ENCODE measurements around a stretch of chr2.

- PRO-cap, 10 experiments, result no peak in any of the 10 experiments
Measured at GRCh38 chr2:105893312-105893817, 148.7 kb downstream of the NCK2 start.

DNA sequence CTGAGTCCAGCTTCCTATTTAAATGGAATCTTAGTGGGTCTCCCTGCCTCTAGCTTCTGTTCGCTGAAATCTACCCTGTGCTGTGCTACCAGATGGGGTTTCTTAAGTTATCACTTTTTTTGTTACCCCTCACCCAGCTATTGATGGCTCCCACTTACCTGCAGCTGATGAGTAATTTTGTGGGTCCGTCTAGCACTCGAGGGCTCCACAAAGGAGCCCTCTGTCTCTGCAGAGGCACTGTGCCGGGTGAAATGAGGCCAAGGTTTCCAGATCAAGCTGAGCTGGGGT, 128.1 kb upstream of the ECRG4 start:
- PRO-cap, 10 experiments, result no peak in any of the 10 experiments

GRCh38 chr2:106066149-106066393, 583 bp downstream of the ECRG4 start:
- PRO-cap, 10 experiments, result no peak in any of the 10 experiments

DNA sequence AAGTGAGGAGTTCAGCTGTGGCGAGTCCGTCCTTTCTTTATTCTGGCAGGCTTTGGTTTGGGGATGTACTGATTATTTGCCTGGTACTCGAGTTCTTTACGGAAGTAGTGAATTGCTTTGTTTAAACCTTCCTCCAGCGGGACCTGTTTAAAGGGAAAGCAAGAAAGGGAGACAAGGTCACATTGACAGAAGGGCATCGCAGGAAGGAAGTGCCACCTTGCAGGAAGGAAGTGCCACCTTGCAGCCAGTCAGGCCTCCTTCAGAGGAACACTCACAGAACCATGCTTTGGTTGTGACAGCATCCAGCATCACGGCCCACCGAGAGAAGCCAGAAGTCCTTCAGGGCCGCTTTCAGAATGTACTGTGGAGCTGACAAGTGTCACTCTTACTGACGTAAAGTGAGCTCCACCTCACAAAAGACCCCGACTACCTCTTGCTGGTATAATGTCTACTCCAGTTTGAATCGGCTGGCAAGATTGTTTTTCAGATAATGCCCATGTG, 28.6 kb downstream of the ECRG4 start:
- PRO-cap, 10 experiments, result no peak in any of the 10 experiments

DNA sequence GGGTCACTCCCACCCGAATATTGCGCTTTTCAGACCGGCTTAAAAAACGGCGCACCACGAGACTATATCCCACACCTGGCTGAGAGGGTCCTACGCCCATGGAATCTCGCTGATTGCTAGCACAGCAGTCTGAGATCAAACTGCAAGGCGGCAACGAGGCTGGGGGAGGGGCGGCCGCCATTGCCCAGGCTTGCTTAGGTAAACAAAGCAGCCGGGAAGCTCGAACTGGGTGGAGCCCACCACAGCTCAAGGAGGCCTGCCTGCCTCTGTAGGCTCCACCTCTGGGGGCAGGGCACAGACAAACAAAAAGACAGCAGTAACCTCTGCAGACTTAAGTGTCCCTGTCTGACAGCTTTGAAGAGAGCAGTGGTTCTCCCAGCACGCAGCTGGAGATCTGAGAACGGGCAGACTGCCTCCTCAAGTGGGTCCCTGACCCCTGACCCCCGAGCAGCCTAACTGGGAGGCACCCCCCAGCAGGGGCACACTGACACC, 62.9 kb downstream of the UXS1 start:
- PRO-cap, 10 experiments, result no peak in any of the 10 experiments

DNA sequence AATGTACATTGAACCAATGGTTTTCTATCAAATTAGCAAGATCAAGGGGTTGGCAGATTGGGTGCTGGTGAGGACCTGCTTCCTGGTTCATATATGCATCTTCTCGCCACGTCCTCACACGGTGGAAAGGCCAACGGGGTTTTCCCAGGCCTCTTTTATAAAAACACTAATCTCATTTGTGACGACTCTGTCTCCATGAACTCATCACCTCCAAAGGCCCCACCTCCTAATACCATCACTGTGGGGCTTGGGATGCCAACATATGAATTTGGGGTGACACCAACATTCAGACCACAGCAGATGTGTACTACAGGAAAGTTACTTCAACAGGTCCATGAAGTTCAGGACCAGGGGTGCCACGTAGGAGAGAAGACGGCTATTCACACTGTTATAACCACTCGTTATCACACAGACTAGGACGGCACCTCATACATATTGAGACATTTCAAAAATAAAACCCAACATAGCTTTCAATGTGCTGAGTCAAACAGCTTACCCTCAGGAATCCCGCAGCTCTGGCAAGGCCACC, 49.4 kb downstream of the UXS1 start:
- PRO-cap, 10 experiments, result no peak in any of the 10 experiments

- PRO-cap, 10 experiments, result no peak in any of the 10 experiments
Measured at GRCh38 chr2:106159608-106160208, 34.4 kb downstream of the UXS1 start.

DNA sequence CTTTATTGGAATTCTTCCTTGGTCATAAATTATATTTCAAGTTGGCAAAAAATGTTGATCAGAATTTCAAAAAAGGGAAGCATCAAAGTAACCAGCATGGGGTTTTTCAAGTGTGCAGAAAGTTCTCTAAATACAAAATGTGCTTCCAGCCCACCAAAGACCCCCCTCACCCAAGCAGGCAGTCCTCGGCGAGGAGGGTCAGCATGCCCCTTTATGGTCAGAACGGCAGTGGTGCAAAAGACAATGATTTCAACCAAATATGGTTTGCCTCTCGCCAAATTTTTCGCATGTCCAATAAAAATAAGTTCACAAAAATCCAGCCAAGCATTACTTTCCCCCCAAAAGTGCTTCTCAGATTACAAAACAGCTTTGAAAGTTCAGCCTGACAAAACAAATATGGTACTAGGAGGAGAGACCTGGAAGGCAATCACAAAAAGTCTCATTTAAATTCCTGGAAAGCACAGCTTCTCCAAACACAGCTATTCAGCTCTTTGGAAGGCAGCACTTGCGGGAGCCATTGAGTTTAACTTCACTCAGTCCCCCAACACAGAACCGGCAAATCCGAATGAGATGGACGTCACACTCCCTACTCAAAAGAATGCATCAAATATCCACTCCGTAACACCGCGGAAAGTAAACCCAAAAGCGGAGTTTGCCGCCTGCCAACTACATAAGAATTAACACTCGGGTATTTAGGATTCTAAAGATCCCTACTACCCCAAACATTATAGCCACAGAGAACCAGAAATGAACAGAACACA, 782 bp downstream of the ST6GAL2 start:
- PRO-cap, 10 experiments, result no peak in any of the 10 experiments

DNA sequence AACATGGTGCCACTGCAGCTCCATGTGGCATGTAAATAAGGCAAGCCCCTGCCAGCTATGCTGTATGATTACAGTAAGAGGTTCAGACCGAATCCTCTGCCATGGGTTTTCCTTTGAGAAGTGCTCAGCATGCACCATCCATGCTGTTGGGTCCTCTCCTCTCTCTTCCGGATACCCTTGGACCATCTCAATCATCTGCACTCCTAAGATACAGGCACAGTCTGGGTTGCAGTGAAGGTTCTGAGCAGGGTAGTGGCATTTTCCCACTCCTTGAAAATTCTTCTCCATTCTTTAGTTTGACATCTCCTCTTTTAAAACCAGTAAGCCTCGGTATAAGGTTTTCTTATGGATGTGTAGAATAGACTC, 441.4 kb upstream of the RGPD4 start:
- PRO-cap, 10 experiments, result peak in 1 of 10 experiments; most common plus-strand start position 219 of the sequence (in 1)

GRCh38 chr2:107917302-107917669, 69.0 kb upstream of the SLC5A7 start:
- PRO-cap, 10 experiments, result no peak in any of the 10 experiments

DNA sequence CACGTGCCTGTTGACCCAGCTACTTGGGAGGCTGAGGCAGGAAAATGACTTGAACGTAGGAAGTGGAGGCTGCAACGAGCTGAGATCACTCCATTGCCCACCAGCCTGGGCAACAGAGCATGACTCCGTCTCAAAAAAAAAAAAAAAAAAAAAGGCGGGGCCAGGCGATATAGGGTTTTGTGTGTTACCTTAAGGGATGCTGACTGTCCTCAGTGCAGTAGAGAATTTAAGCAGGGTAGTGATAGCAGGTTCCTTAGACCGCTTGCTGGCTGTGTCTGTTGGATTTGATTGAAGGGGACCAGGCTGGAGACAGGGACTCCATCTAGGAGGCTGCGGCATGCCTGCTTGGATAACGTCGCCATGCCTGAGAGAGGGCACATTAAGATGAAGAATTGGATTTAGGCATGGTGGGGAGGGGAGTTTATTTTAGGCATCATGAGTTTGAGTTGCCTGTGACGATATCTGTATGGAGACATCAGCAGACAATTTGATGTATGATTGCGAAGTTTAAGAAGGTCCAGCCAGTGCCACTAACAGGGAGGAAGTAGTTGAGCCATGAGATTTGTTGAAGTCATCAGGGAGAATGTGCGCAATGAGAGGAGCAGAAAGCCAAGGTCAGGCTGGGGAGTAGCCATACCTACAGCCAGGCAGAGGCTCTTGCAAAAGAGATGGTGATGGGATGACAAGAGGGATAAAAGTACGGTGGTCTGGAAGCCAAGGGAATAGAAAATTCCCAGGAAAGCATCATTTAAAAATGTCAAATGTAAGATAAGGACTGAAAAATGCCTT, 50.9 kb downstream of the LIMS1 start:
- PRO-cap, 10 experiments, result no peak in any of the 10 experiments

- PRO-cap, 10 experiments, result no peak in any of the 10 experiments
Measured at GRCh38 chr2:108606377-108606867, 72.2 kb downstream of the LIMS1 start.

GRCh38 chr2:108618918-108619346, 84.7 kb downstream of the LIMS1 start:
- PRO-cap, 10 experiments, result no peak in any of the 10 experiments

- PRO-cap, 10 experiments, result no peak in any of the 10 experiments
Measured at GRCh38 chr2:108756348-108756820, 30.2 kb upstream of the CCDC138 start.

DNA sequence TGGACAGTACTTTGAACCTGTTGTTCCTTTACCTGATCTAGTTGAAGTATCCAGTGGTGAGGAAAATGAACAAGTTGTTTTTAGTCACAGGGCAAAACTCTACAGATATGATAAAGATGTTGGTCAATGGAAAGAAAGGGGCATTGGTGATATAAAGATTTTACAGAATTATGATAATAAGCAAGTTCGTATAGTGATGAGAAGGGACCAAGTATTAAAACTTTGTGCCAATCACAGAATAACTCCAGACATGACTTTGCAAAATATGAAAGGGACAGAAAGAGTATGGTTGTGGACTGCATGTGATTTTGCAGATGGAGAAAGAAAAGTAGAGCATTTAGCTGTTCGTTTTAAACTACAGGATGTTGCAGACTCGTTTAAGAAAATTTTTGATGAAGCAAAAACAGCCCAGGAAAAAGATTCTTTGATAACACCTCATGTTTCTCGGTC, 19.1 kb upstream of the CCDC138 start:
- PRO-cap, 10 experiments, result no peak in any of the 10 experiments

GRCh38 chr2:108771719-108772276, 14.8 kb upstream of the CCDC138 start:
- PRO-cap, 10 experiments, result no peak in any of the 10 experiments

GRCh38 chr2:108772277-108772775, 14.2 kb upstream of the CCDC138 start:
- PRO-cap, 10 experiments, result no peak in any of the 10 experiments

DNA sequence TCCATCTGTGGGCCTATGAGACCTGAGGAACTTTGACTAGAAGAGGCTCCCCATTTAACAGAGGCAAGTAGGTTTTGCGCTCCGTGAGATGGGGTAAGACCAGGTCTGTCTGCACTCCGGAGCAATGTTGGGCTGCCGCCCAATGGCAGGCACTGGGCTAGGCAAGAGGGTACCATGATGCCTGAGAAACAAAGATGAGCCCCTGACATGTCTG, 1.8 kb downstream of the EDAR start:
- PRO-cap, 10 experiments, result no peak in any of the 10 experiments

GRCh38 chr2:109457427-109458589, 156.0 kb downstream of the SEPTIN10 start:
- PRO-cap, 10 experiments, result no peak in any of the 10 experiments

- PRO-cap, 10 experiments, result peak in 4 of 10 experiments; most common plus-strand start chr2:109644908 (in 4); most common minus-strand start chr2:109644736 (in 2)
Measured at GRCh38 chr2:109644549-109645096, 30.5 kb downstream of the SOWAHC start.